ENCODE measurements around the gene MSMO1.

- PRO-cap: no peak
- RAMPAGE, long total RNA: no peak
Observed at GRCh38 chr4:160593337-160593775, 1490.5 kb downstream of the RAPGEF2 start.

- PRO-cap: no peak
- RAMPAGE, long total RNA: no peak
Observed at GRCh38 chr4:162705026-162705514, 461.6 kb downstream of the NAF1 start.

GRCh38 chr4:163025849-163026151 lies 140.9 kb downstream of the NAF1 start:
- PRO-cap: no peak
- RAMPAGE, long total RNA: no peak

DNA sequence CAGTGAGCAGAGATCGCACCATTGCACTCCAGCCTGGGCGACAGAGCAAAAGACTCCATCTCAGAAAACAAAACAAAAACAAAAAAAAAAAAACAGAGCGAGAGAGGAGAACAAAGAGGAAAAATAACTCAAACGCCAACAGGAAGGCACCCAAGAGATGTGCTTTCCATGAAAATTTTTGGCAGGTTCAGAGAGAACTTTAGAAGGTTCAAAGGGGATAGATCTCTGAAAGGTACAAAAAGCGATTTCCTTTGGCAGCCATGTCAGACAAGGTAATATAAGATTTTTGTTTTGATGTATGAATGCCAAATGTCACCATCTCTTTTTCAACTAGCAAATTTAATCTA lies 11.9 kb downstream of the NAF1 start:
- PRO-cap: unidirectional peak, plus-strand start at position 85 of the sequence
- RAMPAGE, long total RNA: no peak

GRCh38 chr4:163343469-163343814 lies 250 bp upstream of the NPY5R start:
- PRO-cap: no peak
- RAMPAGE, long total RNA: no peak

DNA sequence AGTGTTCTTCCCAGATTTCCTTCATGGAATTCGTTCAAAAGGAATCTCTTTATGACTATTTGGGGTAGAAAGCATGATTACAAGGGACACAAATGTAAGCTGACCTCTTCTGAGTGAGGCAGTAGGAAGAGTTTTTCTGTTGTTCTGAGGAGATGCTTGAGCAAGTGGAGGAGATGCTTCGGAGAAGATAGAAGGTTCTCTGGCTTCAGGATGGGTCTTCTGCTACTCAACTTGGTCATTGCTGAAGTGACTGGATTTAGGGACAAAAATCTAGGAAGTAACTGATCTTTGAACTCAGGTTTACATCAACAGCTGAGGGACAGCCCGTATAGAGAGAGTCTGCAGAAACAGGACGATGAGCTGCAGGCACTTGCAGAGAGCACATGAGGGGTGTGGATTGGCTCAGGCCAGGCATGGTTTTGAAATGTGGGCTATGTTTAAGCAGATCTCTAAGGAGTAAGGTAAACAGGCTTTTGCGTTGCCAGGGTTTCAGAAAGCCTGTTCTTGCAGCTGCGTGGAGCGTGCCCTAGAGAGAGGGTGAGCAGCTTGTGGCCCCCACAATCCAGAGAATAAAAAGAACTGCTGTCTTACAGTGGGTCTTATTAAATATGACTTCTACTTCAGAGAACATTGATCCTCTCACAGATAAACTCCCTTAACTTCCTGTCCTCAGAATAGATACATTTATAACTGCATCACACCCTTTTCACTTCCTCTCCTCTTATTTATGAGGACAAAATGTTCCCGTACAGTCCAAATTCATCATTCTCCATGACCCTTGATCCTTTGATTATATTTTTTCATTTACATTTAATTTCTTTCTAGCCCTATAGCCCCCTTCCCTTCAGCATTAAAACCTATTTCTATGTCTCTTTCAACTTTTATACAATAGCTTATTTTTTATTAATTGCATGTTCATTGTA lies 64.0 kb downstream of the TMA16 start:
- PRO-cap: no peak
- RAMPAGE, long total RNA: no peak

GRCh38 chr4:163613152-163613952 lies 118.9 kb downstream of the TMA16 start:
- PRO-cap: no peak
- RAMPAGE, long total RNA: no peak

DNA sequence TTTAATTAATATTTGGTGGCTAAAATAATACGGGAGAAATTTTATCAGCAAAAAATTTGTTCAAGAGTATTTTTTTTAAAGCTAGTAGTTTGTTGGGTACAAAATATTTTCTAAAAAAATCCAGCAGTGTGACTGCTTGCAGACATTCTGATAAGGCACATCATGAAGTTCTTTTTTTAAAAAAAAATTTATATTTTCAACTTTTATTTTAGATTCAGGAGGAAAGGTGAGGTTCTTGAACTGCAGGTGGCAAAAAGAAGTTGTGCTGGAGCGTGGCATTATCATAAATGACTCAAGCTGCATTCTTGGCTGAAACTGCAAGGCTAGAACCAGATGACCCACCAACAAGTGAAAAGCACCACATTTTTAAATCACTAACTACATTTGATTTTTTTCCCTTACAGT lies 172.5 kb downstream of the TMA16 start:
- PRO-cap: no peak
- RAMPAGE, long total RNA: no peak

GRCh38 chr4:164136003-164136584 lies 247.7 kb downstream of the MARCHF1 start:
- PRO-cap: no peak
- RAMPAGE, long total RNA: no peak

DNA sequence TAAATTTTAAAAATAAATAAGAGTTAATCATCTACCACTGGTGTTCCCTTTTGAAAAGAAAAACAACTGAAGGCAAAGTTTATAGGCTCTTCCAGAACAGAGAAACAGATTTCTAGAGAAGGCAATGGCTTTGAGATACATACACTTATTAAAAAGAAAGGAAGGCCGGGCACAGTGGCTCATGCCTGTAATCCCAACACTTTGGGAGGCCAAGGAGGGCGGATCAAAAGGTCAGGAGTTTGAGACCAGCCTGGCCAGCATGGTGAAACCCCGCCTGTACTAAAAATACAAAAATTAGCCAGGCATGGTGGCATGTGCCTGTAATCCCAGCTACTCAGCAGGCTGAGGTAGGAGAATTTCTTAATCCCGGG lies 23.6 kb downstream of the TRIM75 start:
- PRO-cap: no peak
- RAMPAGE, long total RNA: no peak

GRCh38 chr4:165136460-165136963 lies 23.9 kb upstream of the TMEM192 start:
- PRO-cap: no peak
- RAMPAGE, long total RNA: no peak

DNA sequence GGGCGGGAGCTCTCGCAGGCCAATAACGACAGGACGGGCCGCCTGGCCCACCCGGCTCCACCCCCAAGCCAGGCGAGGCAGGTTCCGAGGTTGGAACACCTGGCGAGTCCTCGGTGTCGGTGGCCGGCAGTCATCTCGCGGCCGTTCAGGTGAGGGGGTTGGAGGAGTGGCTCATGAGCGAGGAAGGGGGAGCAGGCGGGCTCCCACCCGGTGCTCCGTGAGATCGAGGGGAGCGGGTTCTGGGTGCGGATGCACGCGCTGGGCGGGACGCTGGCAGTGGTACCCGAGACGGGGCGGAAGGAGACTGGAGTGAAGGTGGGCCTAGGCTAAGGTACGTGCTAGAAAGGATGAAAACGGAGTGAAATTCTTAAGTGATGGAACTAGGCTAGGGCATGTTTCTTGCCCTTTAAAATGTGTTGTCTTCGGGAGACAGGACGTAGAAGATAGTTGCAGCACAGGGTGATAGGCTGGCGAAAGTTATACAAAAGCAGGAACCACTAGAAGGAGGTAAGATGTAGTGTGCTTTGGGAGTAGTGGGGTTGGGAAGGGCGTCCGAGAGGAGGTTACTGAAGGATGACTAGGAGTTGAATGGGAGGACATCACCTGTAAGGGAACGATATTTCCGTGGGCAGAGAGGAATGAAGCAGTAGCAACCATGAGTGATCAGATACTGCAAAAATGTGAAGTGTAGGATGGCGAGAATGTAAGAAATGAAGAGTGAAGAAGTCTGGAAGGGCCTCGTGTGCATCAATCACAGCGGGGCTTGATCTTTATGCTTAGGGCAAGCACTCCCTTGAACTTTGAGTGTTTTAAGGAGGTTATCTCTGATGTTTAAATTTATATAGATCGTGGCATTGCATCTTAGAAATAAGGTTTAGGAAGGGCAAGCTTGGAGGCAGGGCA lies at the start of gene MSMO1:
Gene MSMO1, plus strand, starts transcription at position 54 of the 903 bp plus-strand sequence.
- PRO-cap: bidirectional peak, plus-strand start at position 105 of the sequence, minus-strand start outside the sequence
- RAMPAGE, long total RNA: start-site peak on the plus strand centred at position 91 of the sequence, 52 bp wide, 759 and 509 reads in 2 replicates

GRCh38 chr4:165330974-165331879 lies 3.8 kb downstream of the MSMO1 start:
- PRO-cap: no peak
- RAMPAGE, long total RNA: no peak

GRCh38 chr4:165364559-165364897 lies 14.3 kb upstream of the CPE start:
- PRO-cap: no peak
- RAMPAGE, long total RNA: no peak

- PRO-cap: no peak
- RAMPAGE, long total RNA: no peak
Observed at GRCh38 chr4:165476624-165477018, 97.8 kb downstream of the CPE start.

- PRO-cap: bidirectional peak, plus-strand start at chr4:165874938, minus-strand start at chr4:165874802
- RAMPAGE, long total RNA: no peak
Observed at GRCh38 chr4:165874602-165875236, 1.7 kb downstream of the TLL1 start.

- PRO-cap: no peak
- RAMPAGE, long total RNA: no peak
Observed at GRCh38 chr4:168604406-168604926, 107.6 kb downstream of the PALLD start.

GRCh38 chr4:168651345-168652398 lies 154.8 kb downstream of the PALLD start:
- PRO-cap: no peak
- RAMPAGE, long total RNA: no peak

- PRO-cap: no peak
- RAMPAGE, long total RNA: no peak
Observed at GRCh38 chr4:168765985-168766110, 244.2 kb downstream of the CBR4 start.

DNA sequence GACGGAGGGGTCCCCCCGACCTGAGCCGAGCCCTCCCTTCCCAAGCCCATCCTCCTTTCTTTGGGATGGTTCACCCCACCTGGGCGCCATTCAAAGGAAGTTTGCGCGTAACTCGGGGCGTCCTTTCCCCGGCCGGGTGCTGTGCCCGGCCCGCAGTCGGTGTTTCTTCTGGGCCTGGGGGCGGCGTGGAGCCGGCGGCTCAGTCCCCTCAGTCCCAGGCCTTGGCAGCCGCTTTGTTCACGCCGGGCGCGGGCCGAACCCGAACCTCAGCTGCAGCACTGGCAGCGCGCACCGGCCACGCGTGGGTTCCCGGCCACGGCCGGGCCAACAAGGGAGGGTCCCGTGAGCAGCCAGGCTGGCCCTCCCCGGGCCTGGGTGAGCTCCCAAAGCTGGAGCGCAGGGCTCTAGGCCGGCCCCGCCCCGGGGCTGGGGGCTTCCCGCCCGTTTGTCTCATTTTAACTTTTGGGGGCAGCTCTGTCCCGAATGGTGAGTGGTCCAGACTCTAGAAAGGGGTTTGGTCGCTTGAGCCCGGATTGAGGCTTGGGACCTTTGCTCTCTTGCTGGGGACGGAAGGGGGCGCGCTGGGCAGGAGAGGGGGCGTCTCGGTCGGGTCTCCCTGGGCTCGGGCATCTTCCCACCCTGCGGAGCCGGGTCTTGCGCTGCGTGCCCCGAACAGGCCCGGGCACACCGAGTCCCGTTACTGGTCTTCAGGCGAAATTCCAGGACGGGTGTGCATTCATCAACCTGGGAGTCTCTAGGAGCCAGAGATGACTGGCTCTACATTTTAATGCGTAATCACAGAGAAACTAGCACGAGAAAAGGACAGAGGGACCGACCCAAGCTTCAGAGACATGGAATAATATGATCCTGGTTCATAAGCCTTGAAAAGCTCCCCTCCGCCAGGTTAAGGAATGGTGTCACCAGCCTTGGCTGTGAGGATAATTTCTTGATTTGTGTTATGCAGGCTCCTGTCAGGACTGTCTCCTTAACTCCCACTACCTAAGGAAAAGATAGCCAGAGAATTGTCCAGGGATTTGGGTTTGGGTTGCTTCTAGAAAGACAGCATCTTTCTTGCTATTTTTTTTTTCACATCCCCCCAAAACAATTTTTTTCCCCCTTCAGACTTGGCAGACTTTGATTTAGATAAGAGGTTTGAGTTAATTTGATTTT lies 177.0 kb downstream of the CBR4 start:
- PRO-cap: unidirectional peak, plus-strand start at position 93 of the sequence; bidirectional peak, plus-strand start at position 814 of the sequence, minus-strand start at position 516 of the sequence; unidirectional peak, minus-strand start at position 979 of the sequence
- RAMPAGE, long total RNA: no peak

Data from urinary bladder (tissue), 3 donors.